Frontal cortex (tissue), 2 donors: Measurements from ENCODE around the gene ABHD18.

DNA sequence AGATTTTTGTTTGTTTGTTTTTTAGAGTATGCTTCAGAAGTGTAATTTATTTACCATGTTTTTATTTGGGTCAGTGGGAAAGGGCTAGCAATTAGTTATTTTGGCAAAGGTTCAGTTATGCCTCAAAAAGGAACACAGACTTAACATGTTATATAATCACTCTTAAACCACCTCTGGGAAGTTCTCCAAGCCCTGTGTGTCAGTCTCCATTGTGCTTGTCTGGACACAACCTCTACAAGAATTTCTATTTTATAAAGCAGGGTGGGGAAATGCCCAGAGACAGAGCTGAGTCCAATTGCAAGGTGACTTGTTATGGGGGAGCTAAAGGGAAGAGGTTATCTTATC lies 44.0 kb upstream of the SPRY1 start:
- RAMPAGE, long total RNA: no peak

DNA sequence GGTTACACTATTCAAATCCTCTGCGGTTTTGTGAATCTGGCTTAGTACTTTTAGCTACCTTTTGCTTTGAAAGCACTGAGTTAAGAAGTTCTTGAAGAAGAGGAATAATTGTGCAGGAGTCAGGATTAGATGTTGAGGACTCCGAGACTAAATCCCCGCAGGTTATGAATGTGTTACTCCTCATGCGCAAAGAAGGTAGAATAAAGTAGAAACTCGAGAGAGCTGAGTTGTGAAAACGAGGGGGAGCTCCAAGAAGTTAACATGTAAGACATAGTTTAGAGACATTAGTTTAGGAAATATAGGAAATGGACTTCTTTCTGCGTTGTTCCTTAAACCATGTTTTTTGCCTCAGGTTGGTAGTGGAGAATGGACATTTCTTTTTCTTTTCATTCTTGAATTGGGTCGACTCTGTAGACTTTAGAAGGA lies 3.4 kb downstream of the SPRY1 start:
- RAMPAGE, long total RNA: no peak

DNA sequence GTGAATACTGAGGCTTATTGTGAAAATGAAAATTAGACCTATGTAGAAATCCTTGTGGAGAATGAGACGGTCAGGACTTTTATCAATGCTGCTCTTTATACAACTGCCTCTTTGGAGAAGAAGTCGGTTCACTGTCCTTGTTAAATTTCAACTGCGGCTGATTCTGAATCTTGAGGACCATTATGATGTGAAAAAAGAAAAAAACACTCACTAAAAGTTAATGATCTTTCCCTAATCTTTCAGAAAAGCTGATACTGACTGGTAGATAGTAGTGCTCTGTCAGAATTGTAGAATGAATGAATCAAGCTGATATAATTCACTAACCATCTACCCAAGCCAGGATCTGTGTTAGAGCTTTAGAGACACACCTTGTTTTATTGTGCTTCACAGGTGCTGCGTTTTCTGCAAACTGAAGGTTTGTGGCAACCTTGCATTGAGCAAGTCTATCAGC lies 204.8 kb downstream of the SPRY1 start:
- RAMPAGE, long total RNA: no peak

DNA sequence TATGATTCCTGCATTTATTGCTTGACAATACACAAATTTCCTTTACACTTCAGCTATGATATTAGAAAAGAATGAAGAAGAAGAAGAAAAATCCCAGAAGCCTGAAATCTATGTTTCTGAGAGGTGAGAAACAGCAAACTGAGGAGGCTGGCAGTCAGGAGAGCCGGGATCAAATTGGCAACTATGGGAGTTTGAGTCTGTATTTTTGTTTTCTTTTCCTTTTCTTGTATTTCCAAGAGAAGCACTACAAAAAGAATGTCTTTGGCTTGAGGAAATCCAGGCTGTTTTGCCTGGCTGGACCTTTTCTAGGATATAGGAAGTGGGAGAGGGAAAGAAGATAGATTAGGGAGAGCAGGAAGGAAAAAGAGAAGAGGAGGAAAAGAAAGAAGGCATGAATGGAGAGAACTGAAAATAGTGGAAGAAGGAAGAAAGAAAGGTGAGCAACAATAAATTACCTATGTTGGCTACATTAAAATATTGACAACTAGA lies 631.0 kb downstream of the SPRY1 start:
- RAMPAGE, long total RNA: no peak

GRCh38 chr4:124710981-124711830 lies 1.3 kb downstream of the ANKRD50 start:
- RAMPAGE, long total RNA: no peak

GRCh38 chr4:124936453-124936946 lies 224.0 kb upstream of the ANKRD50 start:
- RAMPAGE, long total RNA: no peak

GRCh38 chr4:124940354-124940843 lies 227.9 kb upstream of the ANKRD50 start:
- RAMPAGE, long total RNA: no peak

DNA sequence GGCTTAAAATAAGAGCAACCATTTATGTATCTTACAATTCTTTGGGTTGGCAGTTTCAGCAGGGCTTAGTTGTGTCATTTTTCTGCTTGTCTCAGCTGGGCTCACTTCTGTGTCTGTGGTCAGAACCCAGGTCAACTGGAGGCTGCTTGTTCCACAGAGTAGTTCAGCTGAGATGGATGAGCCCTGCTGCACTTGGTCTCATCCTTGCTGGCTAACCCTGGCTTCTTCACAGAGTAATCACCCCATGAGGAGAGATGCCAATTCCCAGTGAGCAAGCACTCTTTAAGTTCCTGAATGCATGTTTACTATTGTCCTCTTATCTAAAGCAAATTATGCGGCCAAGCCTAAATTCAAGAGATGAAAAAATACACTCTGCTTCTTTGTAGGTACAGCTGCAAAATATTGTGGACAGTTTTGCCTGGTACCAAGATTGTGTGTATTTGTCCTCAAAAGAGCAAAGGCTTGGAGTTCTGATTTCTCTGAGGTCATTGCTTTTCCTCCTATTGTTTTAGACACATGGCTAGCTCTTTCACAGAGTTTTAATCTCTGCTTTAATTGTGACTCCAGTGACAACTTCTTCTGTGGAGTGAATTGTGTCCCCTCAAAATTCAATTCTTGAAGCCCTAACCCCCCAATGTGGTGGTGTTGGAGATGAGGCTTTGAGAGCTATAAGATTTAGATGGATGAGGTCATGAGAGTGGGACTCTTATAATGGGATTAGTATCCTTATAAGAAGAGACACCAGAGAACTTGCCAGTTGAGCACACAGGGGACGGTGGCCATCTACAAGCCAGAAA lies 236.6 kb upstream of the ANKRD50 start:
- RAMPAGE, long total RNA: no peak

DNA sequence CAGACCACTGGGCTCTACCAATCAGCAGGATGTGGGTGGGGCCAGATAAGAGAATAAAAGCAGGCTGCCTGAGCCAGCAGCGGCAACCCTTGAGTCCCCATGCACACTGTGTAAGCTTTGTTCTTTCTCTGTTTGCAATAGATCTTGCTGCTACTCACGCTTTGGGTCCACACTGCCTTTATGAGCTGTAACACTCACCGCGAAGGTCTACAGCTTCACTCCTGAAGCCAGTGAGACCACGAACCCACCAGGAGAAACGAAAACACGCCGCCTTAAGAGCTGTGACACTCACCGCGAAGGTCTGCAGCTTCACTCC lies 122.1 kb upstream of the FAT4 start:
- RAMPAGE, long total RNA: no peak

DNA sequence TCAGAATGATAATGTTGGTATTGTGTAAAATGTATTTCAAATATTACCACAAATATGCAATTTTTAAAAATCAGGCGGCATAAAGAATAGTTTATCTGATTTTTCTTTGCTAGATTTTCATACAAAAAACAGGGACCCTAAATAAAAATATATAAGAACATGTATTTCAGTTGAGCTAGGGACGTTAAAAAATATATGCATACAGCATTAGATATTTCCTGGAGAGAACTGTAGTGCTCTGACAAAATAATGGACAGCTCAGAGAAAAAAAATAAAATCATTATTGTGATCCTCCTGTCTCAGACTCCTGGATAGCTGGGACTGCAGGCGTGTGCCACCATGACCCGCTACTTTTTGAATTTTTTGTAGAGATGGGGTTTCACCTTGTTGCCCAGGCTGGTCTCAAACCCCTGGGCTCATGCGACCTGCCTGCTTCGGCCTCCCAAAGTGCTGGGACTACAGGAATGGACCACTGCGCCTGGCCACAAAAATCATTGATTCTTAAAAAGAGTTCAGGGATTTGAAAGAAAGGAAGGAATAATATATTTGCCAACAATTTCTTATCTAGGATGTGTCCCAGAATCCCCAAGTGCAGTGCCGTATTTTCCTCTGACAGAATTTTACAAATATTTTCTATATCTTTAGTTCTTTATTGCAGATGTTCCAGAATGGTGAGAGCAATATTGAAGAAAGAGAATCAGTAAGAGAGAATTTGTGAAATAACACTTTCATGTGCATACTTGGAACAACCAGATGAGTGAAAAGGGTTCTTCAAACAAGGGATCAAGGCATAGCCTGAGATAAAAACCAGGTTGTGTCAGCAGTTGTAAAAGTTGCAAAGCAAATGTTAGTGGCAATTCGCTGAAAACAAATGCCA lies 1148.9 kb upstream of the INTU start:
- RAMPAGE, long total RNA: no peak

- RAMPAGE, long total RNA: no peak
Observed at GRCh38 chr4:127964955-127965801, at the start of gene ABHD18. TSS of gene ABHD18 (plus strand) at chr4:127965406.

DNA sequence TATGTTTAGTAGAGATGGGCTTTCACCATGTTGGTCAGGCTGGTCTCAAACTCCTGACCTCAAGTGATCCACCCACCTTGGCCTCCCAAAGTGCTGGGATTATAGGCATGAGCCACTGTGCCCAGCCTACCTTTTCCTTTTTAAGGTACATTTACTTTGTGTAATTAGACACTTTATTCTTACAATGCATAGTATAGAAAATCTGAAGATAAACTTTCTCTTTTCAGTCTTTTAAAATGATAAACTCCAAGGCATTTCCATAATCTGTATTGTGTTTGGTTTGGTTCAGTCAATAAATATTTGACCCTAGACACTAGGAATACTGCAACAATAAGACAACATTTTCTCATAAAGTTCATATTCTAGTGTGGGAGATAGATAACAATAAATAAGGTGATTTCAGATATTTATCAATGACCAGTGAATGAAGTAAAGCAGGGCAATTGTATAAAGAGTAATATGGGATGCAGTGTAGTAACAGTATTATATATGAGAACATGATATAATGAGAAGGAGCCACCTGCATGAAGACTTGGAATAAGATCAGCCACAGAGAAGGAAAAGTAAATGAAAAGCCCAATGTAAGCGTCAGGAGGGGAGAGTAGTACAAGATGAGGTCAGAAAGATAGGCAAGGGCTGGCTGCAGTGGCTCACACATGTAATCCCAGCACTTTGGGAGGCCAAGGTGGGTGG lies 47.1 kb downstream of the ABHD18 start:
- RAMPAGE, long total RNA: no peak

GRCh38 chr4:128347304-128347855 lies 59.8 kb upstream of the PGRMC2 start:
- RAMPAGE, long total RNA: no peak

- RAMPAGE, long total RNA: no peak
Observed at GRCh38 chr4:128553783-128554291, 255.7 kb upstream of the JADE1 start.

DNA sequence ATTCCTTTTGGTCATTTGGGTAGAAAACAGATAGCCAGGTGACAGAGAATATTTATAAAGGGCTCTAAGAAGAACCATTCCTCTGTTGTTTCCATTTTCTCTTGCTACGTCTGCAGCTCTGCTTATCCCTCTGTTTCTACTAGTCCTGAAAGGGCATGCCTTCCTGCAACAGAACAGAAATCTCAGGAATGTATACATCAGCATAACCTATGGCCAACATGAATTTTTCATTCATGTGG lies 15.3 kb upstream of the JADE1 start:
- RAMPAGE, long total RNA: no peak

DNA sequence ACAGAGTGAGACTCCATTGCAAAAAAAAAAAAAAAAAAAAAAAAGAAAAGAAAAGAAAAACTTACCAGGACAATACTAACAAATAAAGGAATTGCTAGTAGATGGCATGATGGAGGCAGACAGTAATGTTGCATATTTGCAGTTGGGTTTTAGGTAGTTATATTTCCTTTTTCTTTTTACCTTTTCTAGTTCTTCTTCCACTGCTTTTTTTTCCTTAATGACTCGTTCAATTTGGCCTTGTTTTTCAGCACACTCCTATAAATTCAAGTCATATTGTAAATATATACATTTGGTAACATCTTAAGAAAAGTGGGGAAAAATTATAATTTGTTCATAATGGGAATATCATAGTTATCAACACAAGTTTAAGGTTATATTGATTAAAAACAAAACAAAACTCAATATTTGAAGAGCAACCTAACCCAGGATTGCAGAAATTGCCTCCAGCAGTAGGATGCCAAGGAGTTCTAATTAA lies 138.9 kb downstream of the JADE1 start:
- RAMPAGE, long total RNA: no peak

DNA sequence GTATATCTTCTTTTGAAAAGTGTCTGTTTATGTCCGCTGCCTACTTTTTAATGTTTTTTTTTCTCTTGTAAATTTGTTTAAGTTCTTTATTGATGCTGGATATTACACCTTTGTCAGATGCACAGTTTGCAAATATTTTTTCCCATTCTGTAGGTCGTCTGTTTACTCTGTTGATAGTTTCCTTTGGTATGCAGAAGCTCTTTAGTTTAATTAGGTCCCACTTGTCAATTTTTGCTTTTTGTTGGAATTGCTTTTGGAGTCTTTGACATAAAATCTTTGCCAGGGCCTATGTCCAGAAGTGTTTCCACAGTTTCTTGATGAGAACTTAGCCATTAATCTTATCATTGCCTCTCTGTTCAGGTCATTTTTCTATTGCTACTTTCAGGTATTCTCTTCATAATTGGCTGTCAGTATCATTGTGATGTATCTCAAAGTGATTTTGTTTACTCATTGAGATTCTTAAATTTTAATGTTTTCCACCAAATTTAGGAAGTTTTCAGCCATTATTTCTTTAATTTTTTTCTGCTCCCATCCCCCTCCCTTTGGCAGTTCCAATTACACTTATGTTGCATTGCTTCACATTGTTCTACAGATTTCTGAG lies 125.6 kb downstream of the SCLT1 start:
- RAMPAGE, long total RNA: no peak

GRCh38 chr4:129133739-129134117 lies 37.8 kb downstream of the C4orf33 start:
- RAMPAGE, long total RNA: no peak

GRCh38 chr4:132344801-132345210 lies 804.3 kb upstream of the PCDH10 start:
- RAMPAGE, long total RNA: no peak

DNA sequence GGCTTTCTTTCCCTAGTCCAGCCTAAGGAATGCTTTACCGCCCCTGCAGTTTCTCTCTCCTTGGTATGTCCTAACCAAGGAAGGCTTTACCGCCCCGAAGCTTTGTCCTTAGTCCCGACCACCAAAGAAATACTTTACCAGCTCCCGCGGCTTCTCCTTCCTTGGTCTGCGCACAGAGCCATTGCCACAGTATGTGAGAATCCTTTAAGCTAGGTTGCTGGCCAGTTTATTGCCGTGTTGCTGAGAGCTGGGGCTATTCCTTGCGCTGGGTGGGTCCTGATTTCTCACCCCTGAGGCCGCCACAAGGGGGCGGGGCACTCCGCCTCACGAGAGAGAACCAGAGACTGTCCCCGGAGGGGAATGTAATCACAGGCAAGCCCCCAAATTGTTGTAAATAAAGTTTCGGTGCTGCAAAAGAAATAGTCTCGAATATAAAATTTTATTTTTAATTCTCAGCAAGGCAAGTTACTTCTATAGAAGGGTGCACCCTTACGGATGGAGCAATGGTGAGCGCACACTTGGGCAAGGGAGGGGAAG lies 331.0 kb upstream of the PCDH10 start:
- RAMPAGE, long total RNA: no peak